Cerebellum (tissue), 5 donors: ENCODE results near the genes KANK1 and DMRT3.

DNA sequence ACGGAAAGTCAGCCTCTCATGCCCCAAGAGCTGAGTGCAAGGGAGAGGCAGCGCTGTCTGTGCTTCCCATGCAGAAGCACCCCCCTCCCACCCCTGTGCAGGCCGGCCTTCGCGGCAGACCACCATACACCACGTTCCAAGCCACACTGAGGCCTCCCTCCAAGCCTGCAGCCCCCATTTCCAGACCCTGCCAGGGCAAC is 7.6 kb downstream of the WASHC1 start:
- PRO-cap, 3 experiments: no peak in any of the 3 experiments
- RAMPAGE, long total RNA: no peak

GRCh38 chr9:178215-178476 is 710 bp downstream of the ZNG1A start:
- PRO-cap, 3 experiments: no peak in any of the 3 experiments
- RAMPAGE, long total RNA: no peak

DNA sequence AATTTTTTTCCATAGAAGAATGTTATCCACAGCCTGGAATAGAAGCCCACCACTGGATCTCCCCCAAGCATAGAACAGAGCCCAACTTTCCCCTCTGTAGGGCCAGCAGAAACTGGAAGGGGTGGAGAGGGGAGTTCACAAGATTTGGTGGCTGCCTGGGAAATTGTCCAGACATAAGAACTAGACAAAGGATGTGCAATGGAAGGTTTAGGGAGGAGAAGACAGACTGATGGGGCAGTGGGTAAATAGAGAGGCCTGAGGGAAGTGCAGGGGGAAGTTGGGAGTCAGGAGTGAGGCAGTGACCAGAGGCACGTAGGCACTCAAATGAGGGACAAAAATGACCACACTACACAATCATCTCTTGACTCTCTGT is 6.0 kb upstream of the DOCK8 start:
- PRO-cap, 3 experiments: no peak in any of the 3 experiments
- RAMPAGE, long total RNA: no peak

- PRO-cap, 3 experiments: no peak in any of the 3 experiments
- RAMPAGE, long total RNA: no peak
Measured at GRCh38 chr9:224476-225041, 9.9 kb downstream of the DOCK8 start.

DNA sequence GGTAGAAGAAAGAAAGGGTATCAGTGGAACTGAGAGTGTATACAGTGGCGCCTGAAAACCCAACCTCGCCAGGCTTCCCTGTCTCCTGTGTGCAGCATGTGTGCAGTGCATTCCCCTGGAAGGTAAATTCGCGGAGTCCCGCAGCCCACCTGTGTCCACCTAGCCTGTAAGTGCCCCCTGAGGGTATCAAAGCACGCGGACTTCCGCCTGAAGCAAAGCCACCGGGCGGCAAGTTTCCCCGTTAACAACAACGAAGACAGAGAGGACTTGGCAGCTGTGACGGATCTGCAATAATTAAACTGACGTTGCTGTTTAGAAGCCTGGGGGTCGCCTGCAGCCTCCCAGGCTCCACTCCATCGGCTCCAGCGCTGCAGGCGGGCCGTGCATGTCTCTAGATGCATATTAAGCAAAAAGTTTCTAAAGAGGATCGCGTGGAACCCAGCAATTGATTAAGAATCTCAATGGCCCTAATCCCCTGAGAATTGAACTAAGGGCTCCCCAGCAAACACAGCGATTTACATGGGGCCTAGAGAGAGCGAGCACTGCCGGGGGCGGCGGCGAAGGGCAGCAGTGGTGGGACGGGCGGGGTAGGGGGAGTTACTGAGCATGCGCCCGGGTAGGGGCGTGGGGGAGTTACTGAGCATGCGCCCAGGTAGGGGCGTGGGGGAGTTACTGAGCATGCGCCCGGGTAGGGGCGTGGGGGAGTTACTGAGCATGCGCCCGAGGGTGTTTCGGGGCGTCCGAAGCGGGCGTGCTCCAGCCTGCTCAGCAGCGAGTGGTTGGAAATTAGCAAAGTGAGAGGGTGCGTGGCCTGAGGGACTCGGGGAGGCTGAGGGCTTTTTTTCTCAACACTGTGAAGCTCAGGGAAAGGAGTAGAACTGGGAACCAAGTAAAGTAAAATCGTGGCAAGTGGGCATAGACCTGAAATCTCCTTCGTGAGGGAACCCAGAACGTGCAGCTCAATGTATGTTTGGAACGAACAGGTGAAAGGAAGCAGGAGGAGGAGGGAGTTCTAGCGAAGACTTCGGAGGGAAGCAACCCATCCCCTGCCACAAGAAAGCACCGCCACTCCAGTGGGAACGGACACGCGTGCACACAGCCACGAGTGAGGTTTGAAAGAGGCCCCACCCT is 34.6 kb upstream of the KANK1 start:
- PRO-cap, 3 experiments: peak in 3 of 3 experiments; most common plus-strand start position 723 of the sequence (in 3); most common minus-strand start position 569 of the sequence (in 3)
- RAMPAGE, long total RNA: no peak

GRCh38 chr9:504218-505201 is at the start of gene KANK1:
Gene KANK1 (plus strand): TSS chr9:504695.
- PRO-cap, 3 experiments: peak in 3 of 3 experiments; most common plus-strand start chr9:504733 (in 3); most common minus-strand start chr9:504624 (in 2)
- RAMPAGE, long total RNA: no peak

- PRO-cap, 3 experiments: no peak in any of the 3 experiments
- RAMPAGE, long total RNA: no peak
Measured at GRCh38 chr9:546698-547929, 42.6 kb downstream of the KANK1 start.

- PRO-cap, 3 experiments: no peak in any of the 3 experiments
- RAMPAGE, long total RNA: no peak
Measured at GRCh38 chr9:589052-589827, 84.7 kb downstream of the KANK1 start.

DNA sequence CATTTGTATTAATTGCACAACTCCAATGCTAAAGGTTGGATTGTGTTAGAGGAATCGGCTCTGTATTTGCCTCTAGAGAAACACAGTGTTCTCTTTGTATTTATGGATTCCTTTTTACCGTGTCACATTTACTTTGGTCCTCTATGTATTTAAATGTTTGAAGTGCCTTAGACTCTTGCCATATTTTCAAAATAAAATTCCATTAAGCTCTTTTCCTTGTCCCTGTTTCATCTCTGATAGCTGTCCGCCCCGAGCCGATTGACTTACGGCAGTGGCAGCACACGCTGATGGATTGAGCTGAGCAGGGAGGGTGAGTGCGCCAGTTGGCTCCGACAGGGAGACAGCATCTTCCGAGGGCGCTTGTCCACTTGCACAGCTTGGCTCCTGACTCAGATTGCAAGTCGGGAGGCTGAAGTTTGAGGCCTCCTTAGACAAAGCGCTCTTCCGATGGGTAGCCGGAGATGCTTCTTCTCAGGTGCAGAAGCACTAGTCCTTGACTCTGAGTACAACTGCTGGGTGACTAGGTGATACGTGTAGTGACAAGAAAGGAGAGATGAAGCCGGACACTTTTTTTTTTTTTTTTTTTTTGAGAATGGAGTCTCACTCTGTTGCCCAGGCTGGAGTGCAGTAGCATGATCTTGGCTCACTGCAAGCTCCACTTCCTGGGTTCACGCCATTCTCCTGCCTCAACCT is 95.5 kb upstream of the DMRT1 start:
- PRO-cap, 3 experiments: peak in 1 of 3 experiments; most common plus-strand start position 392 of the sequence (in 1); most common minus-strand start position 260 of the sequence (in 1)
- RAMPAGE, long total RNA: no peak

GRCh38 chr9:752377-752643 is 89.2 kb upstream of the DMRT1 start:
- PRO-cap, 3 experiments: no peak in any of the 3 experiments
- RAMPAGE, long total RNA: no peak

DNA sequence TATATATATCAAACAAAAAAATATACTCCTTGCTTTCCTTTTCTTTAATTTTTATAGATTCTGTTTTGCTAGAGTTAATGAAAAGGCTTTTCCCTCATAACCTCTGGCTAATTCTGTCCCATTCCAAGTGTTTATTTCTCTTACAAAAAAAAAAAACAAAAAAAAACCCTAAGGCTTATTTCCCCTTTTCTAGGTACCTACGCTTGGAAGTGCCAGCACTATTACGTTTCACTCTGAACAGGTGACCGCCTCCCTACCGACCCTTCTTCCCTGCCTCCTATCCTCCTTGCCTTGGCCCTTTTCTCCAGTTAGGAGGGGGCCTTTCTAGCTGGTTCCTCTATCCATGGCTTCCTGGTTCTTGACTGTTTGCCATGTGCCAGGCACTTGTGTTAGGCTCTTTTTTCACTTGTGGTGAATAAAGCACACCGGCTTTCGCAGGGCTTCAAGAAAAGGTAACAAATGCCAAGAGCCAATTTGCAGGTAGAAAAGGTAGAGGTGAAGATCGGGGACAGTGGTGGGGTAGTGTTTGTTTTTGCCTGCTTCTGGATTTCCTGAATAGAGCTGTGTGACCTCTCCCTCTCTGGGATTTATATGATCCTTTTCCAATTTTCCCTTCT is 23.3 kb upstream of the DMRT1 start:
- PRO-cap, 3 experiments: no peak in any of the 3 experiments
- RAMPAGE, long total RNA: no peak

DNA sequence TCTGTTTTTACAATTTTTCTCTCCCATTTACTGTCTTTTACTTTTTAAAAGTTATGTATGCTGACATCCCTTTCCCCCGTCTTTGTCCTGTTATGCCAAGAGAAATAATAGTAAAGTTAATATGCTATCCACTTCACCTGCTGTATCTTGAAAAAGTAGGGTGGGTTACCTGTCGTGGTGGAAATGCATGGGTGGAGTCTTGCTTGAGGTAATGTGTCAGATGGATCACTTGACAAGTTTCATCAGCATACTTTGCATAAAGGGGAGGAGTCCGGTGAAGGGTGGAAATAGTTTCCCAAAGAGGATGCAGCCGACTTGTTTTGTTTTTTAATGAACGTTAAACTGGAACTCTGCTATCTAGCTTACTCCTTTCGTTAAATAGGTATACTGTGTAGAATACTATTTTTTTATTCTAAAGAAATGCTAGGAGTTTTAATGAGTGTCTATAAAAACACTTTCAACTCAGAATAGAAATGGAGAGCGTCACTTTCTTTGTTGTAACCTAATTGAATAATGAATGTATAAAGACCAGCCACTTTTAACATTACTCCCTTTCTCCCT is 9.0 kb upstream of the DMRT3 start:
- PRO-cap, 3 experiments: no peak in any of the 3 experiments
- RAMPAGE, long total RNA: no peak

GRCh38 chr9:976565-977636 is at the start of gene DMRT3:
Gene DMRT3 (plus strand): TSS chr9:976655.
- PRO-cap, 3 experiments: no peak in any of the 3 experiments
- RAMPAGE, long total RNA: no peak

DNA sequence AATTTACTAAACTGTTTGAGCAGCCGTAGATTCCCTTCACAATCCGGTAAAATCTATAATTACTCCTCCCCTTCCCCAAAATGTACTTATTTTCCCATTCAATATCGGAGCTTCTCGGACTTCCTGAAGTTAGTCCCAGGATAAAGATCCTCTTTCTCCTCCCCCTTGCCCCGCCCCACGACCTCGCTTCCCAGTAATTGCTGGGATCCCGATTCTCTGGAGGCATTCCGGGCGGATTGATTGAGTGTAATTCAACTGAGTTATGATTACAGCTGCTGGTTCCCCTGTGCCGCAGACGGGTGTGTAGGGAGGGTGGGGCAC is 2.7 kb upstream of the DMRT2 start:
- PRO-cap, 3 experiments: no peak in any of the 3 experiments
- RAMPAGE, long total RNA: no peak

DNA sequence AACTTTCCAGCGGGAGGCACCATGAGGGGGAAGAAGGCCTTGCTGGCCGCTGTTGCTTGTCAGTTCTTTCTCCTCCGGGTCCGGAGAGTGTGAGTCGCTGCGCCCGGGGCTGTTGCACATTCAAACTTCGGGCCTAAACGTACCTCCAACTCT is 2.7 kb downstream of the SMARCA2 start:
- PRO-cap, 3 experiments: peak in 1 of 3 experiments; most common plus-strand start position 62 of the sequence (in 1)
- RAMPAGE, long total RNA: no peak

GRCh38 chr9:2024851-2025697 is 9.9 kb downstream of the SMARCA2 start:
- PRO-cap, 3 experiments: peak in 1 of 3 experiments; most common plus-strand start chr9:2025597 (in 1); most common minus-strand start chr9:2025360 (in 1)
- RAMPAGE, long total RNA: no peak

- PRO-cap, 3 experiments: no peak in any of the 3 experiments
- RAMPAGE, long total RNA: no peak
Measured at GRCh38 chr9:2191148-2191892, 176.2 kb downstream of the SMARCA2 start.

DNA sequence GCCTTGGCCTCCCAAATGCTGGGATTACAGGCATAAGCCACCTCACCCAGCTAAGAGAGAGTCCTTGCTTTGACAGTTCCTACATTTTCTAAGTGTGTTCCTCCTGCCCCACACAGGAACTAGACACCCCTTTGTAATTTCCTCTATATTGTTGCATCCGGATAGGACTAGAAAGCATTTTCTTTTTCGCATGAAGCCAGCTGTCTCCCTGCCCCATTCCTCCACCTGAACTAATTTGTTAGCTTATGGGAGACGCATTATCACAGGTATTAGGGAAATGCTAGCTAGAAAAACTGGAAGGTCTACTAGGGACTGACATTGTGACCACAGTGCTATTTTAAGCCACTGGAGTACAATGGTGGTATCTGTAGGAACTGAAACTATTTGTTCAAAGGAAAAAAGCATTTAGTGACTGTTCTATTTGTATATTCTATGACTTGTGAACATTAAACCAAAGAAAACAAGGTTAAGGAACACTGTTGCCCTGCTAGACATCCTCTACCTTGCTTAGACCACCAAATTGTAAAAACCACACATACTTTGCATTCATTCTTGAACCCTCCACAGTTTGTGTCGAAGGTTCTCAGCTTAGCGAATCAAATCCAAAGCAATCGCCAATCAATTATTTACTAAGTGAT is 214.2 kb downstream of the SMARCA2 start:
- PRO-cap, 3 experiments: no peak in any of the 3 experiments
- RAMPAGE, long total RNA: no peak

DNA sequence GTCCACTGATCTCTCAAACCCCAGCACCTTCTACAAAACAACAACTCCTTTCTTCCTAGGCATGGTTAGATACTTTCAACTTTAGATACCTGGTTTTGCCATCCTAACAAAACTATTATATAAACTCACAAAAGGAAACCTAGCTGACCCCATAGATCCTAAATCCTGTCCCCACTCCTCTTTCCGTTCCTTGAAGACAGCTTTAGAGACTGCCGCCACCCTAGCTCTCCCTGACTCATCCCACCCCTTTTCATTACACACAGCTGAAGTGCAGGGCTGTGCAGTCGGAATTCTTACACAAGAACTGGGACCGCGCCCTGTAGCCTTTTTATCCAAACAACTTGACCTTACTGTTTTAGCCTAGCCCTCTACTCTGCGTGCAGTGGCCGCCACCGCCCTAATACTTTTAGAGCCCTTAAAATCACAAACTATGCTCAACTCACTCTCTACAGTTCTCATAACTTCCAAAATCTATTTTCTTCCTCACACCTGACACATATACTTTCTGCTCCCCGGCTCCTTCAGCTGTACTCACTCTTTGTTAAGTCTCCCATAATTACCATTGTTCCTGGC is 264.0 kb downstream of the SMARCA2 start:
- PRO-cap, 3 experiments: no peak in any of the 3 experiments
- RAMPAGE, long total RNA: no peak

GRCh38 chr9:2559566-2559950 is 62.0 kb upstream of the VLDLR start:
- PRO-cap, 3 experiments: no peak in any of the 3 experiments
- RAMPAGE, long total RNA: no peak